ENCODE measurements around the genes HRK and TMEM233.

- PRO-cap, 6 experiments = no peak in any of the 6 experiments
- RAMPAGE, long total RNA, 2 experiments = no peak in any of the 2 experiments
- RRBS = 23% methylated on average over 7 of the region's 26 CpGs
These were observed 79.4 kb downstream of the SPRING1 start for GRCh38 chr12:116658224-116659122.

DNA sequence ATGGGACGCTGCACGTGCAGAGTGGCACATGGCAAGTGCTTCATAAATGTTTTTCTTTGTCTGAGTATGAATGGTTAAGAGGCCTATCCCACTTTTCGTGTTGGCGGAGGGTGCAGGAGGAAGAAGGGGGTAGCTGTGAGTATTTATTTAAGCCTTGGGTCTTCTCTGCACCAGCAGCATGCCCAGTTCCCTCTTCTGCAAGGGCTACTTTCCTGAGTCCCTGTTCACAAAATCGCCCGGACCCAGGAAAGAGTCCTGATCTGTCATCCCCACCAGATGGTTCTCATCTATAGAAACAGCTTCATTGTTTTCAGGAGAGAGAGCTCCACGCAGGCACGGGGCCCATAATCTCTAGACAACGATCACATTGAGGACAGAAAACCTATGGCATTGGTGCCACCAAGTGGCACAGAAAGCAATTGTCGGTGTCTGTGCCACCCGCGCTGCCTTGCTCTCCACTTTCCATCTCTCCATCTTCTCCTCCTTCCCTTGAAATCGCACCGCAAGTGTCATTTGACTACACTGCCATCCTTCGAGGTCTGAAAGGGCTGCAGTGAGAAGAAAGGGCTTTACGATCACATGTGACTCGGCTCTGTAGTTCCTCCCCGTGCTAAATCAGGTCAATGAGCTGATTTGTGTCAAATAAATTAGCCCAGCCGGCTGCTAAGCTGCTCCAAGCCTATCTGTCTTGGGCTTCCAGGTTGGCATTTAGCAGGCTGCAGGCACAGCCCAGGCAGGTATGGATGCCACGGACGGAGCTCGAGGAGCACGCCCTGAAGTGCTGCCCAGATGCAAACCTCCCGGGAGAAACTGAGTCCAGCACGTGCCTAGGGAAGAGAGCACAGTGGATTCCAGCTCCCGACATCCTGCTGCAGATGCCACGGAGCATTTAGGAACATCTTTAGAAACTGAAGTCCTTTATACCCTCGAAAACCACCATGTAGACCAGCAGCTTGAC, 28.9 kb downstream of the SPRING1 start:
- PRO-cap, 6 experiments = no peak in any of the 6 experiments
- RAMPAGE, long total RNA, 2 experiments = no peak in any of the 2 experiments
- RRBS = no CpG with 5 or more reads among the region's 28 CpGs

- PRO-cap, 6 experiments = no peak in any of the 6 experiments
- RAMPAGE, long total RNA, 2 experiments = no peak in any of the 2 experiments
- RRBS = 100% methylated on average over 1 of the region's 15 CpGs
These were observed 25.3 kb downstream of the HRK start for GRCh38 chr12:116855839-116856532.

DNA sequence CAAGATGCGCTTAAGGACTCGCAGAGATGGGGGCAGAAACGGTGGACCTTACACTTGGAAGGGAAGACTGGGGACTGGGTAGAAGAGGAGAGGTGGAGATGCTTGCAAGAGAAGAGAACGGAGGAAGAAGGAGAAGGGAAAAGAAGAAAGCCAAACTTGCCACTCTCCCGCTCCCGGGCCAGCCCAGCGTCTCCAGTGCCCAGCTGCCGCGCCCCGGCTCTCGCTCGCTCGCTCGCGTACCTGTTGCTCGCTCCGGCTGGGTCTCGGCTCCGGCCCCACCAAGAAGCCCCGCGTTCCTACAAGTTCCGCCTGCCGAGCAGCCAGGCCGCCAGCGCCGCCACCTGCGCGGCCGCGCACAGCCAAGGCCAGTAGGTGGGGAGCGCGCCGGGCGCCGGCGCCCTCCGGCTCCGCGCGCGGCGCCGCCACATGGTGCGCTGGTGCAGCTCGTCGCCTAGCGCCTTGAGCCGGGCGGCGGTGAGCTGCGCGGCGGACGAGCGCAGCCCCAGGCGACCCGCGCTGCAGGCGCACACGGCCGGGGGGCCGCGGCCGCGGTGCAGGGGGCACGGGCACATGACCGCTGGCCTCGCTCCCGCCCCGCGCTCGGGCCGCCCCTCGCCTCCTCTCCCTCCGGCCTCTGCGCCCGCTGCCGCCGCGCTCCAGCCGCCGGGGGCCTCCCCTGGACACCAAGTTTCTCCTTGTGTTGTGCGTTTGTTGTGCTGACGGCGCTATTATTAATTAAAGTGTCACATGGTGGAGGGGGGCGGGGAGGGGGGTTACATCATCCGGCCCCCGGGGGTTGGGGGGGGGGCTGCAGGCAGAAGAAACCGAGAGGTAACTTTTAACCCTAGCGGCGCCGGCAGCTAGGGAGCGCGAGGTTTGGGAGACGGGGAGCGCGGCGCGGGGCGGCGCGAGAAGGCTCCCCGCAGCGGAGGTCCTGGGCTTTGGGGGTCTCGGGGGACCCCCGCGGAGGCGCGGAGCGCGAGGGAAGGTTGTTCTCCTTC, at the start of gene HRK:
TSS of gene HRK (minus strand) at position 706 of the 1,001 bp plus-strand sequence.
- PRO-cap, 6 experiments = peak in 2 of 6 experiments; most common minus-strand start position 702 of the sequence (in 1)
- RAMPAGE, long total RNA, 2 experiments = start-site peak on the minus strand in 1 of 2 experiments, centred at position 342 of the sequence, 8 reads per replicate
- RRBS = 1% methylated on average over 67 of the region's 111 CpGs

- PRO-cap, 6 experiments = no peak in any of the 6 experiments
- RAMPAGE, long total RNA, 2 experiments = no peak in any of the 2 experiments
- RRBS = no CpG with 5 or more reads among the region's 9 CpGs
These were observed 85.0 kb downstream of the TESC start for GRCh38 chr12:117014040-117014832.

GRCh38 chr12:117028473-117029211, 70.6 kb downstream of the TESC start:
- PRO-cap, 6 experiments = no peak in any of the 6 experiments
- RAMPAGE, long total RNA, 2 experiments = no peak in any of the 2 experiments
- RRBS = no CpG with 5 or more reads among the region's 11 CpGs

DNA sequence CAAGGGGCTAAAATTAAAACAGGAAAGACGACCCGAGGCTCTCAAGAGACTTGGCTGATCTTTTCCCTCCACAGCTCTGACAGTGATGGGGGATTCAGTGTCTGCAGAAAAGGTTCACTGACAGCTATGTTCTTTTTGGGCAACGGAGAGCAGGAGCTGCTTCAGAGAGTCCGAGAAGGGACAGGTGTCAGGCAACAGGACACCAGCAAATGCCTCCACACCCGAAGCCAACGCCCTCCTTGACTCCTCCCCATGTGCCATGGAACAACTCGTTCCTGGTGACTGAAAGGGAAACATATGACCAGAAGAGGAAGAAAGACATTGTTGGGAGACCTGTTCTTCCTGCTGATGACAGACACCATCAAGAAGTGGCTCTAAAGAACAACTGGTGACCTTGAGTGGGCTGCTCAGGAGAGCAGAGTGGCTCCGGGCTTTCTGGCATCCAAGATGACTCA, 172.2 kb upstream of the NOS1 start:
- PRO-cap, 6 experiments = no peak in any of the 6 experiments
- RAMPAGE, long total RNA, 2 experiments = no peak in any of the 2 experiments
- RRBS = no CpG with 5 or more reads among the region's 8 CpGs

DNA sequence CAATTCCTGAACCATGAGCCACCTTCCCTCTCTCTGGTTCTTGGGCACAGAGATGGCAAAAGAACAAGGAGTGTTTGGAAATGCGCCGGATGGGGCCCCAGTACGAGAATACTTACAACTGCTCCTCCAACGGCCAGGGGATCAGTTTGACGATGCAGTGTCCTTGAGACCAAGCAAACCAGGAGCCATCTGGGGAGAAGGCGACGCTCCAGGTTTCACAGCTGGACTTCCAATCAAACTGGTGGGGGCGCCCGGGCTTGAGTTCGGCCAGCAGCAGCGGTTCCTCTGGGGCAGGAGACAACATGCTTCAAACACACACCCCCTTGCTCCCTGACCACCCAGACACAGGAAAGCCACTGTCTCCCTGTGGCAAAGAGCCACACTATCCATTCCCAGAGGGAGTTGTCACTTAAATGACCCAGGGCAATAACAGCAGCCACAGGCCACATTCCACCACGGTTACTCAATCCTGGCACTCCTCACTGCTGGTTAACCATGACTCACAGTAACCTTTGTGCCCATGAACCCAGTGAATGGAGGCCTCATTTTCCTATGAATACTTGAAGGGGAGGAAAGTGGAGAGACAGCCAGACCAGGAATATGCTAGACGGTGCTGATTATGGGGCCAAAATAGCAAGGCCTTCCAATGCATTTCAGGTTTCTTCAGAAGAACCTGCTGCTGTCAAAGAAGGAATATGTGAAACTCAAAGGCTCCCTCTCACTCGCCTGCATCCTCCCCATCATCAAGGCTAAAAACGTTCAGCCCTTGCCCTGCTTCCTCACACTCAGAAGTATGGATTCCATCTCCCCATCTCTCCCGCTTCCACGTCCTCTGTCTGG, 8.6 kb downstream of the WSB2 start:
- PRO-cap, 6 experiments = peak in 2 of 6 experiments; most common plus-strand start position 582 of the sequence (in 1); most common minus-strand start position 384 of the sequence (in 1)
- RAMPAGE, long total RNA, 2 experiments = no peak in any of the 2 experiments
- RRBS = no CpG with 5 or more reads among the region's 17 CpGs

DNA sequence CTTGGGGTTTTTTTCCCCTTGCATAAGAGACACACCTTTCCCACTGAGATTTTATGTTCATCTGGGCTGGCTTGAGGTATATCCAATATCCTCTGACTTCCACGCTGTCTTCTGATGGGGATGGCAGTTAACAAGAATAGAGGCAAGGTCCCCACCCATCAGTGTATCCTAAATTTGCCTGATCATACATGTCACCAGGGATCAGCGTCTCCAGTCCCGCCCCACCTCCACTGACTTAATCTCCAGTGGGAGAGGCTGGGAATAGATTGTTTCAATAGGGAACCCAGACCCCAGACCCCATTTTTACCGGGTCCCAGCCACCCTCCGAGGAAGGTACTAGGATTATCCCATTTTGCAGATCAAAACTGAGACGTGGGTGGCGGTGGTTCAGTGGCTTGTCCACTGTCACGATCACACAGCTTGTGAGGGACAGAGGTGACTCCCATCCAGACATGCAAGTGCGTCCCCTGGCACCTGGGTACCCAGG, 742 bp downstream of the WSB2 start:
- PRO-cap, 6 experiments = peak in 1 of 6 experiments; most common plus-strand start position 238 of the sequence (in 1); most common minus-strand start position 167 of the sequence (in 1)
- RAMPAGE, long total RNA, 2 experiments = no peak in any of the 2 experiments
- RRBS = no CpG with 5 or more reads among the region's 9 CpGs

GRCh38 chr12:118160017-118160463, 24.1 kb downstream of the PEBP1 start:
- PRO-cap, 6 experiments = no peak in any of the 6 experiments
- RAMPAGE, long total RNA, 2 experiments = no peak in any of the 2 experiments
- RRBS = no CpG with 5 or more reads among the region's 4 CpGs

GRCh38 chr12:118389757-118390736, 13.7 kb downstream of the SUDS3 start:
- PRO-cap, 6 experiments = no peak in any of the 6 experiments
- RAMPAGE, long total RNA, 2 experiments = no peak in any of the 2 experiments
- RRBS = no CpG with 5 or more reads among the region's 8 CpGs

GRCh38 chr12:119203974-119204534, 25.3 kb downstream of the HSPB8 start:
- PRO-cap, 6 experiments = peak in 2 of 6 experiments; most common plus-strand start chr12:119204412 (in 2); most common minus-strand start chr12:119204251 (in 1)
- RAMPAGE, long total RNA, 2 experiments = no peak in any of the 2 experiments
- RRBS = no CpG with 5 or more reads among the region's 3 CpGs

DNA sequence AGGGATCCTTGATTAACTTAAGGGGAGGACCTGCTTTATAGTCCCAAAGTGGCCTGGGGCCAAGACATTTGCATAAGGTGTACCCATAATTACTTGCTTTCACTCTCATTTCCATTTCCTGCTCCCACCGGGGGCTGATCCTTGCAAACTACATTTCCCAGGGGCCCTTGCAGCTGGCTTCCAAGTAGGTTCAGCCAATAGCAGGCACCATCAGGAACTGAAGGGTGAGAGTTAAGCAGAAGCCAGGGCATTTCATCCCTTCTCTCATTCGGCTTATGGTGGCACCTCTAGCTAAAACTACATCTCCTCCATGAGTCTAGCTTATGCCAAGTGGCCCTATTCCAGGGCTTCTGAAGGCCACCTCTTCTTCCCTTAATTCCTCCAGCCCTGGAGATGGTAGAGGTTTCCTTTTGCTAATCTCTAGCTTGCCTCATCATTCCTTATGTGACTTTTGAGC, 88.8 kb downstream of the CCDC60 start:
- PRO-cap, 6 experiments = no peak in any of the 6 experiments
- RAMPAGE, long total RNA, 2 experiments = no peak in any of the 2 experiments
- RRBS = no CpG with 5 or more reads among the region's 2 CpGs

DNA sequence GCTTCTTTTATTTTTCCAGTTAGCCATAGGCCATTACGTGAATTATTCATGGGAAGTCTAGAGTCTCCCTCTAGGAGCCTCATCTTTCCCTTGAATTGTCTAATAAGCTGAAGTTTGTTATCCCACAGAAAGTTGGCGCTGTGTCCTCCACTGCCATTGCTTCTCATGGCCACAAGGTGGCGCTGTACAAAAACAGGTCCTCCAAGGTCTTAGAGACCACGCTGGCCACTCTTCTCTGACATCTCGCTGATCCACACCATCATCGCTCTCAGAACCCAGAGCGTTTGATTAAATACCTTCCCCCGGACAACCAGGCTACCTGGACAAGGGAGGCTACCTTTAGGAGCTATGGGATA, 109.9 kb downstream of the CCDC60 start:
- PRO-cap, 6 experiments = no peak in any of the 6 experiments
- RAMPAGE, long total RNA, 2 experiments = no peak in any of the 2 experiments
- RRBS = no CpG with 5 or more reads among the region's 8 CpGs

- PRO-cap, 6 experiments = peak in 6 of 6 experiments; most common plus-strand start chr12:119593774 (in 6)
- RAMPAGE, long total RNA, 2 experiments = no peak in any of the 2 experiments
- RRBS = 2% methylated on average over 12 of the region's 36 CpGs
These were observed at the start of gene TMEM233 for GRCh38 chr12:119593302-119594060. TMEM233 (plus strand) TSS chr12:119593774.

GRCh38 chr12:119615824-119616480, 22.4 kb downstream of the TMEM233 start:
- PRO-cap, 6 experiments = no peak in any of the 6 experiments
- RAMPAGE, long total RNA, 2 experiments = no peak in any of the 2 experiments
- RRBS = no CpG with 5 or more reads among the region's 6 CpGs

DNA sequence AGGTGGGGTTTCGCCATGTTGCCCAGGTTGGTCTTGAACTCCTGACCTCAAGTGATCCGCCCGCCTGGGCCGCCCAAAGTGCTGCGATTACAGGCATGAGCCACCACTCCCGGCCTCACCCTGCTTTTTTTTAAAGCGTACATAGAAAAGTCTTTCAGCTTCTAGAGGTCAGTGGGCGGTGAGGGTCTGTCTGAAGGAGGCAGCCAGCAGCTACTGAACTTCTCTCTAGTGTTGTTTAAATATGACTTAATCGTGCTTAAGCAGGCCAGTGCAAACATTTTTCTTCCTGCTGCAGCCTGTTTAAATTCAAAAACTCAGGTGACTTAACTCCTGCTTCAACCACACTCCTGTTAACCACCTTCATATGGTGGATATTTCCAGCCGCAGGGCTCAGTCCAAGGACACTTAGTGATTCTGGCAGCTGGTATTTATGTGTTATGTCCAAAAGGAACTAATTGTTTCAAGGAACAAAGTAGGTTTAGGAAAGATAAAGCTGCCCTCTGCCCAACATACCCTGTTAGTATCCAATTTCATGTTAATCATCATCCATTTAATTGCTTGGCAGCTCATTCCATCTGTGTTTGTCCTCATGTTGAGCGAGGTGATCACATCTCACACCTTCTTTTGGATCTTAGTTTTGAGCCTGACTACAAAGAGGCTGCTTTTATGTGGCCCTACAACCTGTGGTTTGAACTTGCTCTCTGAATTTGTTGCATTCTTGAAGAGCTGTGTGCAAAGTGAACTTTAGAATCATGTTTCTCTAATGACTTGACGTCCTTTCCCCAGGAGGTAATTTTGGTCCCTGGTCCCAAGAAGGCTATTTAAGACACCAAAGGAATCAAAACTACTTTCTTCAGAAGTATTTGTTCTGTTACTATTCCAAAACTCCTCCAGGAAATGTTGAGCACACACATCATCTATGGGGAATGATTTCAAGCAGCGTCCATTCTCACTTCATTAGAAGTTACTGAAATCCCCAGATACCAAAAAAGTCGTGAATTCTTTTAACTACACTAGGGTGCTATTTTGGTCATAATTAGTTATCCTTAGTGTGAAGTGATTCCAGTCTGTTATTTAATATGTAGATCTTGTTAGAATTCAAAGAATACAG, 2.2 kb downstream of the PRKAB1 start:
- PRO-cap, 6 experiments = no peak in any of the 6 experiments
- RAMPAGE, long total RNA, 2 experiments = no peak in any of the 2 experiments
- RRBS = no CpG with 5 or more reads among the region's 14 CpGs

- PRO-cap, 6 experiments = peak in 1 of 6 experiments; most common minus-strand start chr12:119803500 (in 1)
- RAMPAGE, long total RNA, 2 experiments = no peak in any of the 2 experiments
- RRBS = no CpG with 5 or more reads among the region's 23 CpGs
These were observed 73.8 kb downstream of the CIT start for GRCh38 chr12:119803183-119803823.

DNA sequence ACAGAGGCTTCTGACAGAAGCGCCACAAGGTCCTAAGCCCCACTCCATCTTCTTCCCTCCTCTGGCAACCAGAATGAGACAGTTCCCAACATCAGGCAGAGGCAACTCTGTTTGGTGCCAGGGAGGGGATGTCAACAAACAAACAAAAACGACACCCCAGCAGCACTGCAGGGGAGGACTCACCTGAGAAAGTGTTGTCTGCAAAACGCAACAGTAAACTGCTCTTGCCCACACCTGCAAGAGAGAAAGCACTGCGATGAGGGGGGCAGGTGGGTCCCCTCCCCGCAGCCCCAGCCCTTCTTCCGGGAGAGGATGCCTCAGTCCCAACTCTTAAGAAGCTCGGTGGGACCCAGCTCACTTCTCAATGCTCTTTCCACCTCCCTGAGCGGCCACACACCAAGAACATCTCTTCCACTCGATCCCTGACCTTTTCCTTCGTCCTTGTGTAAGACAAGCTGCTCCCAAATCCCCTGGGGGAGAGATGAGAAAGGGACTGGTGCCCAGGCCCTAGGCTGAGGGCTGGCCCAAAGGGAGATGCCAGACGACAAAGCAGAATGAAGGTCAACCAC, 8.2 kb downstream of the RAB35 start:
- PRO-cap, 6 experiments = no peak in any of the 6 experiments
- RAMPAGE, long total RNA, 2 experiments = no peak in any of the 2 experiments
- RRBS = no CpG with 5 or more reads among the region's 11 CpGs

DNA sequence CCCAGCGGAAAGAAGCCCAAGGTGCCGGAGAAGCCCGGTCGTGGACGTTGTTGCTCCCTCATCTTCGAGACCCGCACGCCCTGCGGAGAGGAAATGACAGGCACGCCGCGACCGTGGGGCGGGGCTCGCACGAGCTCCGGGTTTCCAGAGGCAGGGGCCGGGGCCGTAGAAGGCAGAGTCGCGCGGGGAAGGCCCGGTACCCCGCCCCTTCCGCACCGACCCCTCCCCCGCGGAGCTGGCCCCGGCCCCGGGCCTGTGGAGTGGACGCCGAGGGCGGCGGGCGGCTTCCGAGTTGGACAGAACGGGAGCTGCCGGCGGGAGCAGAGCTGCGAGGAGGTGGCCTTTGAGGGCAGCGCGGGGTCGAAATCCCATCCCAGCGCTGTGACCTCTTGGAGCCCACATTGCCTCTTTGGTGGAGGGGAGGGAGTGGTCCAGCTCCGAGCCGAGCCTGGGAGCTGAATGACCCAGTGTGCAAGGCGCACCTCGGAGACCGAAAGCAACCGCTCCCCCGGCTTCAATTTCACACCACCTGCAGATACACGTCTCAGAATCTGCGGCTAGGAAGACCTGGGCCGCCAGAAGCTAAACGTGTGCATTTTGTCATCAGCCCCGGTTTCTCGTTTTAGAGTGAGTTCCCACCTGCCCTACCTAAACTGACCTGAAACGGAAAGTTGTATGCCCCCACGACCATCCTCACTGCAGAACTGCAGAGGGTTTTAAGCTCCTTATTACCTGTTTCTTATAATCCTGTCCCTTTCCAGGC, 670 bp upstream of the RAB35 start:
- PRO-cap, 6 experiments = peak in 6 of 6 experiments; most common plus-strand start position 147 of the sequence (in 5); most common minus-strand start position 90 of the sequence (in 3)
- RAMPAGE, long total RNA, 2 experiments = no peak in any of the 2 experiments
- RRBS = 2% methylated on average over 36 of the region's 59 CpGs

Data from heart left ventricle (tissue), 7 donors.